ENCODE results near the genes HADH and EGF.

- PRO-cap, 3 experiments = no peak in any of the 3 experiments
- RAMPAGE, long total RNA = no peak
- RRBS, 2 experiments = no CpG with 5 or more reads among the region's 3 CpGs
Measured at GRCh38 chr4:107871393-107871691, 46.6 kb downstream of the SGMS2 start.

- PRO-cap, 3 experiments = no peak in any of the 3 experiments
- RAMPAGE, long total RNA = no peak
- RRBS, 2 experiments = no CpG with 5 or more reads among the region's 1 CpG
Measured at GRCh38 chr4:107978532-107979083, 11.1 kb upstream of the HADH start.

- PRO-cap, 3 experiments = peak in 3 of 3 experiments; most common plus-strand start chr4:107989856 (in 2); most common minus-strand start chr4:107989692 (in 3)
- RAMPAGE, long total RNA = start-site peak on the minus strand at chr4:107989688-107989702, 32 and 9 reads in 2 replicates; start-site peak on the plus strand at chr4:107989853-107989901, 145 and 70 reads in 2 replicates
- RRBS, 2 experiments = under 1 to 2% methylated on average over 23 of the region's 41 CpGs
Measured at GRCh38 chr4:107989464-107989954, at the start of gene HADH. HADH (plus strand) TSS chr4:107989889.

- PRO-cap, 3 experiments = peak in 1 of 3 experiments; most common plus-strand start chr4:107990108 (in 1)
- RAMPAGE, long total RNA = no peak
- RRBS, 2 experiments = 1% methylated on average over 14 of the region's 57 CpGs
Measured at GRCh38 chr4:107989955-107990855, 516 bp downstream of the HADH start.

GRCh38 chr4:108009534-108010040, 19.9 kb downstream of the HADH start:
- PRO-cap, 3 experiments = no peak in any of the 3 experiments
- RAMPAGE, long total RNA = no peak
- RRBS, 2 experiments = no CpG with 5 or more reads among the region's 5 CpGs

DNA sequence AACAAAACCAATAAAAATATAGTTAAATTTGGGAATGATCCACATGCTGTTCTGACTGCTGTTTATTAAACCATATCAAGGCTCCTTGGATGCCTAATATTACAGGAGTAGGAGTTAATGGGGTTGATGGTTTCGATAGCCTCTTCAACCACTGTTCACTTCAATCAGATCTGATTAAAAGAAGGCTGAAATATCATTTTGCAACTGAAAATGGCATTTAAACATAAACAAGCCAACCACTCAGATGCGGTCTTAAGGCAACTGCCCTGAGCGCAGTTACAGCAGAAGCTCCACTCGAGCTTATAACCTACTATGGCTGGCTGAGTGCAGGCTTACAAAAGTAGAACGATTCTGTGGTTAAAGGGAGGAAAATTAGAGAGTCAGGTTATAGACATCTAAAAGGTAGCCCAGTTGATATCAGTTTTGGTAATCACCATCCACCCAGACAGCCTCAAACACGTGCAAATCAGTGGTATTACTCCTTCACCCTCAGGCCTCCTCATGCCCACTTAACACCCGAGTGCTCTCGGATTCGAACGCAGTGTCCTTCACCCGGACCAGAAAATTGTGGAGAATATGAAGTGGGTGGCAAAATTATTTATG, 3.2 kb downstream of the LEF1 start:
- PRO-cap, 3 experiments = no peak in any of the 3 experiments
- RAMPAGE, long total RNA = no peak
- RRBS, 2 experiments = no CpG with 5 or more reads among the region's 11 CpGs

GRCh38 chr4:108535690-108536181, 84.6 kb upstream of the RPL34 start:
- PRO-cap, 3 experiments = no peak in any of the 3 experiments
- RAMPAGE, long total RNA = no peak
- RRBS, 2 experiments = no CpG with 5 or more reads among the region's 3 CpGs

GRCh38 chr4:108620751-108621440, 520 bp downstream of the RPL34 start:
- PRO-cap, 3 experiments = no peak in any of the 3 experiments
- RAMPAGE, long total RNA = no peak
- RRBS, 2 experiments = no CpG with 5 or more reads among the region's 23 CpGs

- PRO-cap, 3 experiments = peak in 2 of 3 experiments; most common minus-strand start chr4:108621657 (in 1)
- RAMPAGE, long total RNA = no peak
- RRBS, 2 experiments = no CpG with 5 or more reads among the region's 8 CpGs
Measured at GRCh38 chr4:108621441-108621894, 1.1 kb downstream of the RPL34 start.

DNA sequence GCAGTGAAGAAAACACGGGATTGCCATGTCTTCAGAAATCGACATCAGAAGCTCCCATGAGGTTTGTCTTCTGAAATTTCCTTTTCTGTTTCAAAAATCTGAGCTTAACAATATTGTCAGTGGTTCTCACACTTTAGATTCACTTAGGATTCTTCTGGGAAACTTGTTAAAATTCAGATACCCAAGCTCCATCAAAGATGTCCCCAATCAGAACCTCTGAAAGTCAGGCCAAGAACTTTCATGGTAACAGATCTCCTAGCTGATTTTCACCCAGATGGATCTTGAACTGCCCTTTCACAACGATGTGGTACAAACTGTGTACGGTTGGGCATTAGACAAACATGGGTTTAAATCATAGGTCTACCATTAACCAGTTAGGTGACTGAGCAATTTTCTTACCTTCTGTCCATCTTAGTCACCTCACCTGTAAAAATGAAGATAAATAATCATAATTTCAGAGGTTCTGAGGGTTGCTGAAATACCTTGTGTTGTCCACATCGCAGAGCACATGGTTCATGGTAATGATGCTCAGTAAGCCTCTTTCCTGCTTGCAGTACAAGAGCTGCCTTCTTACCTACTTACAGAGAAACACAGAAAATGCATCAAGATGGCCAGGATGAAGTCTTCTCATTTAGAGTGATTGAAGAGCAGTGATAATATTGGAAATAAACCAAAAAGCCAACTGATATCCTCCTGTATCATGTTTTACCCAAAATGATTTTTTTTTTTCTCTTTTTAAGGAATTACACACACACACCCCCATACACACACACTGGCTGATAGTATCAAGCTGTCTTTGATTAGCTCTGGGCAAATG, 14.6 kb upstream of the OSTC start:
- PRO-cap, 3 experiments = no peak in any of the 3 experiments
- RAMPAGE, long total RNA = no peak
- RRBS, 2 experiments = no CpG with 5 or more reads among the region's 5 CpGs

DNA sequence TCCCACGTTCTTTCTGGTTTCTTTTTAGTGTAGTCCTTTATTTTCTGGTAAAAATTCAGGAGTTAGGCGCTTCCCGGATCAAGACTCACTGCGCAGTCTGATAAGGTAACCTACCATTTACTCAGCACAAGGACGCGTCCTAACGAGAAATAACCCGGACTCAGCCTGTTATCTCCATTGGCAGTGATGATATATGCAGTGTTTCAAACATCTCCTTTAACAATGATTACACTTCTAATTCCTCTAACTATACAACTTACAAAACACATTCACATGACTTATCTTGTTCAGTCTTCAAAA, 393 bp upstream of the ETNPPL start:
- PRO-cap, 3 experiments = no peak in any of the 3 experiments
- RAMPAGE, long total RNA = no peak
- RRBS, 2 experiments = 21 to 31% methylated on average over 6 of the region's 8 CpGs

DNA sequence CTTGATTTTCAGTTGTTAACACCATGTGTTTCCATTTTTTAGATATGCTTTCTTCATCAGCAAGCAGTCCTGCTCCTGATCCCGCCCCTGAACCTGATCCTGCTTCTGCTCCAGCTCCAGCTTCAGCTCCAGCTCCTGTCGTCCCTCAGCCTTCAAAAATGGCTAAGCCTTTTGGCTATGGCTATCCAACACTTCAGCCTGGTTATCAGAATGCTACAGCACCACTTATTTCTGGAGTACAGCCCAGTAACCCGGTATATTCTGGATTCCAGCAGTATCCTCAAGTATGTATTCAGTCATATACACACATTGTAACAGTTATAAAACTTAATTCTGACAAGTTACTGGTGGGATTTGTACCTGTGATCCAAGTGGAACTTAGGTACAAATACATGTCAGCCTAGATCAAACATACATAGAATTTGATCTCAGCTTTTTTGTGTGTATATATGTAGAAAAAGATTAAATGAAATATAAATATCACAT, 61.0 kb downstream of the SEC24B start:
- PRO-cap, 3 experiments = no peak in any of the 3 experiments
- RAMPAGE, long total RNA = no peak
- RRBS, 2 experiments = no CpG with 5 or more reads among the region's 3 CpGs

DNA sequence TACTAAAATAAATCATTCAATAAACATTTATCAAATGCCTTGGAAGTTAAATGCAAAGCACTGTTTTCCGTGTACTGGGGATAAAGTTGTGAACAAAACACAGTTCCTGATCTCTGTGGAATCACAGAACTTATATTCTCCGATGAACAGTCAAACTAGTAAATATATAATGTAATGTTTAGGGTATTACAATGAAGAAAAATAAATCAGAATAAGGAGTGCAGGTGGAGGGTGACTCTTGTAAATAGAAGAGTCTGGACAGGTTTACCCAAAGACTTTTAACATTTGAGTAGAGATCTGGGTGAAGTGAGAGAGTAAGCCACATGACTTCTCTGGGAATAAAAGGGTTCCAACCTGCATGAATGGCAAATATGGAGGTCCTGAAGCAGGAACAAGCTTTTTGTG, 51.2 kb upstream of the MCUB start:
- PRO-cap, 3 experiments = no peak in any of the 3 experiments
- RAMPAGE, long total RNA = no peak
- RRBS, 2 experiments = no CpG with 5 or more reads among the region's 2 CpGs

DNA sequence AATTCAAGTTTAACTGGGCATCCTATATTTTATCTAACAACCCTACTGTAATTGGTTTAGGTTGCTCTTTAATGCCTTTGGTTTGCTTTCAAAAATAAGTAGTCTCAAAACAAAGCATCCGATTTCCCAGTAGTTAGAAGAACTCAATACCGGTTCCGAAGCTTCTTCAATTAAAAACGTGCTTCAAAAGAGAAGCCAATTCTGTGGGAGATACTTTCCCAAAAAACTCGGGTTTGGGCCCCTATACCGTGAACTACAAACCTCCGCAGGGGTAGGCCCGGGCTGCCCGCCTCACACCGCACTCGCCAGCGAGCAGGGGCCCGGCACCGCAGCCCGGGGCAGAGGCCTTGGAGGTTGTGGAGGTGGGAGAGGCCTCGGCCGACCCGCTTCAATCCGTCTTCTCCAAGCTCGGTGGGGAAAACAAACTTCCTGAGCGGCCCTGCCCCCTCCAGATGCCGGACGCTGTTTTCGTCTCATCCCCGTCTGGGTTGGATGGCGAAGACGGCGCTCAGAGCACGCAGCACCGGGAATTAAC, 554 bp upstream of the MCUB start:
- PRO-cap, 3 experiments = no peak in any of the 3 experiments
- RAMPAGE, long total RNA = no peak
- RRBS, 2 experiments = 9 to 13% methylated on average over 19 to 22 of the region's 30 CpGs

- PRO-cap, 3 experiments = peak in 3 of 3 experiments; most common plus-strand start chr4:109912884 (in 3); most common minus-strand start chr4:109912688 (in 1)
- RAMPAGE, long total RNA = no peak
- RRBS, 2 experiments = no CpG with 5 or more reads among the region's 10 CpGs
Measured at GRCh38 chr4:109912540-109913606, at the start of gene EGF. EGF (plus strand) TSS chr4:109912883.

DNA sequence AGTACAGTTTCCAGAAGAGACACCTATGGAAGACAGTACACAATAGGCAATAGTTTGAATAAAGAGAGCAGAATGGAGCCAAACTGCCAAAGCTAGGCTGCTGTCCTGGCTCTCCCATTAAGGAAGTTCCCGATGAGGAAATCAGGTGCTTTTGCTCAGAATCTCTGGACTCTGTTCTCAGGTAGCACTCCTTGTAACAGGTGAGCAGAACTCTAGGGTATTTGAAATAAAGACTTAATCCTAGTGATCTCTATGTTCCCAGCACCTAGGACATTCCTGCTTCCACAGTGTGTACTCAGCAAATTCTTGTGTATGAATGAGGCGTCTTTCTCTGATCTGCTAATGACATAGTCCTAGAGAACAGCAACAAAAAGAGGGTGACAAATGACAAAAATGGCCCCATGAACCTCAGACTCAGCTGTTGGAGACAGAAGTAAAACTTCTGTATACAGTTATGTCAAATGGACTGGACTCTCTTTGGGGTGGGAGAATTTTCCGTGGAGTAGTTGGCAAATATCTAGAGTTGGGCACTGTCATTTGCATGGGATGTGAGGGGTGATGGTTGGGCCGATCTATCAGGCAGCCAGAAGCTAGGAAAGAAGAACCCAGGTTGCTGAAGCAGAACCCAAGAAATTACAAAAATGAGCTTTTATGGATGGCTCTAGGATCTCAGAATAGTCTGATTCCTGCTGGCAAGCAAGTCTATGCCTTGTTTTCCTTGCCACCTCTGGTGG, 1.9 kb downstream of the EGF start:
- PRO-cap, 3 experiments = peak in 1 of 3 experiments; most common minus-strand start position 435 of the sequence (in 1)
- RAMPAGE, long total RNA = no peak
- RRBS, 2 experiments = no CpG with 5 or more reads among the region's 4 CpGs

GRCh38 chr4:109980396-109980988, 67.8 kb downstream of the EGF start:
- PRO-cap, 3 experiments = no peak in any of the 3 experiments
- RAMPAGE, long total RNA = no peak
- RRBS, 2 experiments = no CpG with 5 or more reads among the region's 6 CpGs

- PRO-cap, 3 experiments = no peak in any of the 3 experiments
- RAMPAGE, long total RNA = no peak
- RRBS, 2 experiments = no CpG with 5 or more reads among the region's 18 CpGs
Measured at GRCh38 chr4:110182607-110183637, 15.5 kb downstream of the ELOVL6 start.

- PRO-cap, 3 experiments = peak in 3 of 3 experiments; most common plus-strand start chr4:110197052 (in 2); most common minus-strand start chr4:110197044 (in 2)
- RAMPAGE, long total RNA = no peak
- RRBS, 2 experiments = under 1 to 3% methylated on average over 16 of the region's 25 CpGs
Measured at GRCh38 chr4:110196985-110197179, 1.5 kb downstream of the ELOVL6 start.

GRCh38 chr4:110197180-110198162, 944 bp downstream of the ELOVL6 start:
- PRO-cap, 3 experiments = peak in 1 of 3 experiments; most common plus-strand start chr4:110197536 (in 1); most common minus-strand start chr4:110197279 (in 1)
- RAMPAGE, long total RNA = no peak
- RRBS, 2 experiments = 1 to 2% methylated on average over 4 of the region's 47 CpGs